LUHMES (cell line): ENCODE measurements around a stretch of chr13.

DNA sequence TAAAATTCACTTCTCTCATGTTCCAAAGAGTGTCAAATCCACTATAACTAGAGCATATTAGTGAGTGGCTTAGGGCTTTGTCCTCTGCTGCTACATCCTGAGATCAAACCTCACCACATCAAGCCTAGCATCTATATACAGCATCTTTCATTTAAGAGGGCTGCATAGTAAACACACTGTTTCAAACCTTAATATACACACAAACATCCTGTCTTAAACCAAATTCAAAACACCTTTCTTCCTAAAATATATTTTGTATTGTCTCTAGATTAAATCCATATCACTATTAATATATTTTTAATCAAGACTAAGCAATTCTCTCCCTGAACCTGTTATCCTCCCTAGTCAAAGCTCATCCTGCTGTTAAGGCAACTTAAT is 38.6 kb downstream of the ELF1 start:
- PRO-cap: no peak

DNA sequence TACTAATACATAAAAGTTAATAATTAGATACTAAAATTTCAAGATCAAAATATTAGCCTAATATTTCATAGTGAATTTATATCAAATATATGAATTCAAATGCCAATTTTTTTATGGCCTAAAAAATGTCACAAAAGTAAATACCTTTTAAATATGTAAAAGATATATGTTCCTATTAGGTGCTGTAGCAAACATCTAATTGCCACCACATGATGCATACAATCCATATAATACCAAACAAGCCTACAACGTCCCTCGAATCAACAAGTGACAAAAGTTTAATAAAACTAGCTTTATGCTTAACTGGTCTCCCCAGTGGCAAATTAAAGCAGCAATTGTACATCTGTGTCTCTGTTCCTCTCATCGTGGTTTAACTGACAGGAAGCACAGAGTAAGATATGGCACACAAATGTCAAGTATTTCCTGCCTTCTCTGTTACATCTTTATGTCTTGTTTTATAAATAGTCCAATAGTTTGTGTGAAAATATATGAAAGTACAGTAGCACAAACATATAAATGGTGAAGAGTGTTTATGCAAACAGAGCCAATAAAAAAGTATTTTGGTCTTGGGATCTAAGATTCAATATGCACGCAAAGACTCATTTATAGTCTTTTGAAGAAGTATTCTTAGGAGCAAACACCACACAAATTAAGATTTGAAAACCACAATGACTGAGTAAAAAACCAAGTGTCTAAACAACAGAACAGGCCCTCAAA is 14.3 kb downstream of the ELF1 start:
- PRO-cap: no peak

- PRO-cap: no peak
Observed at GRCh38 chr13:41018196-41018668, 884 bp downstream of the ELF1 start.

- PRO-cap: no peak
Observed at GRCh38 chr13:41019596-41019967, 466 bp upstream of the ELF1 start.

DNA sequence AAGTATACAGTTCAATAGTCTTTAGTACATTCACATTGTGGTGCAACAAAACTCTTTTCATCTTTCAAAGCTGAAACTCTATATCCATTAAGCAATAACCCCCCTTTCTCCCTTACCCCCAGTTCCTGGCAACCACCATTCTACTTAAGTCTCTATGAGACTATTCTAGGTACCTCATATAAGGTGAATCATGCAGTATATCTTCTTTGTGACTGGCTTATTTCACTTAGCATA is 11.3 kb upstream of the WBP4 start:
- PRO-cap: no peak

DNA sequence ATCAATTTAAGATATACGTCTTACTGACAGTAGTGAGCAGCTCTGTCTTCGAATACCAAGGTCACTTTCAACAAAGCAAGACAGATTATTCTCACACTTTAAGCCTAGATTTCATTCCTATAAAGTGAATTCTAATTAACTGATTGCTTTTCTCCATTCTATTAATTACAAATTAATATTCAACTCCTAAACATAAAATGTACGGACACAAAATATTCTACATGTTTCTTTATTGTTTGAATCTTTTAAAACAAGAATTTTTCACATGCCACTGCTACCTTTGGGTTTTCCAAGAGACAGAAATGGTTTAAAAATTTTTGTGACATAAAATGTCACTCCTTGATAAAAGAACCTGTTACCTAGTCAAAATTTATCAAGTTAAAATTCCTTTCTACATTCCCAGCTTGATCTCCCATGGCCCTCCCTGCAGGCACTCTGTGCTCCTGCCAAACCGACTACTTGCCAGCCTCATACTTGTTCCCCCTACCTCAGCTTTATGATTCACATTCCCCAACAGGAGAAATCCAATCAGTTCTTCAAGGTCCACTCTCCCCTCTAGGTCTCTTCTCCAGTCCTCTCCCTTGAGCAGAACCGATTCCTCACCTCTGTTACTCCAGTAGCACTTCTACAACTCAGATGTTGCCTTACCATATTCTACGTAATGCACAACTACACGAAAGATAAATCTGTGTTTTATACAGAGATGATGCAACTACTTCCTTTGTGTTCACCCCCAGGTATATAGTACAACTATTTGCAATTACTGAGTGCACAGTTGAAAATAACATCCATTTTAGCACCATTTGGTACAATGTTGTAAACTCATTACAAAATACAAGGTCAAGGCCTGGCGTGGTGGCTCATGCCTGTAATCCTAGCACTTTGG is 3.2 kb upstream of the WBP4 start:
- PRO-cap: no peak

DNA sequence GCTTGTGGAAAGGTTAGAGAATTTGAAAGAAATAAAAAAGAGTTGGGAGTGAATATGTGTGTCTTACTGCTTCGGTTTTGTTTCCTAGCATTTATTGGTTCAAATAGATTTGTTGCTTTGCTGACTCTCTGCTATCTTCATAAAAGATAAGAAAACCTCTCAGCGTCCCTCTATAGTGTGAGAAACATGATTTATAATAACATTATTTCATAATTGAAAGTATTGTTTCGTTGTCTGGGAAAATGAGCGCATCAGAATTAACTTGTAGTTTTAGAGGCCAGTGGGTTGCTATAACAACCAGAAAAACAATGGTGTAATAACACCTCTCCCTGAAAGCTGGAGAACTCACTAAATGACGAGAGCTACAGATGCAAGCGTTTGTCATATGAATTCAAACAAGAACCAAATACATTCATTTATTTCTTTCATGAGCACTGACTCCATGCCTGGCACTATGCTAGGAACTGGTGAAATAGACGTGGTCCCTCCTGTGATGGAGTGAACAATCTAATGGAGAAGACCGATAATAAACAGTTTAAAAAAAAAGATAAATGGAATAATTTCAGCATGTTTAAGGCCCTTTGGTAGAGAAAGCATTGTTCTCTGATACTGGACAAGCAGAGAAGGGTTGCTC is 16.4 kb downstream of the KBTBD7 start:
- PRO-cap: no peak

DNA sequence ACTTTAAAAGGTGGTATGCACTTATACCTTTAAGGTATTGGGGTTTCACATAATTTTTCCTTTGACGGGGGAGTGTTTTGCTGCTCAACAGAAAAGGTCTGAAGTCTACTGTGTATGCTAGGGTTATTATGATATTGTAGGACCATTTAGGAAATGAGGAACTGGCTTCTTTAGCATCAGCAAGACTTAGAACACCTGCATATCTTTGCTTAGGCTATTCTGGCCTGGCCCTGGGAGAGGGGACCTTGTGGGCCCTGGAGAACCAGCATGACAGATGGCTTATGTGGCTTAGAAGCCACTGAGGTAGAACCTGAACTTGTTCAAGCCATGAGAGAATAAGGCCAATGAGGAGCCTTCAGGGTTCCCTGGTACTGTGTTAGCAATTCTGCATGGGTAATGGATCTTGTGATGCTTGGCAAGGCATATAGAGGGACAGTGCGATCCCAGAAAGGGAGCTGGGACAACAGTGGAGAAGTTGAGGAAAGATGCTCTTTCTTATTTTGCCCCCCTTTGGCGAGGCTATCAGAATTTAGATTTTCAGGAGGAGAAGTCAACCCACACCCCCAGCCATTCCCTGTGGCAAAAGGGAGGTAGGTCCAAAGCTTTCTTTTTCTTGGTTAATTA is 4.3 kb downstream of the RGCC start:
- PRO-cap: no peak

DNA sequence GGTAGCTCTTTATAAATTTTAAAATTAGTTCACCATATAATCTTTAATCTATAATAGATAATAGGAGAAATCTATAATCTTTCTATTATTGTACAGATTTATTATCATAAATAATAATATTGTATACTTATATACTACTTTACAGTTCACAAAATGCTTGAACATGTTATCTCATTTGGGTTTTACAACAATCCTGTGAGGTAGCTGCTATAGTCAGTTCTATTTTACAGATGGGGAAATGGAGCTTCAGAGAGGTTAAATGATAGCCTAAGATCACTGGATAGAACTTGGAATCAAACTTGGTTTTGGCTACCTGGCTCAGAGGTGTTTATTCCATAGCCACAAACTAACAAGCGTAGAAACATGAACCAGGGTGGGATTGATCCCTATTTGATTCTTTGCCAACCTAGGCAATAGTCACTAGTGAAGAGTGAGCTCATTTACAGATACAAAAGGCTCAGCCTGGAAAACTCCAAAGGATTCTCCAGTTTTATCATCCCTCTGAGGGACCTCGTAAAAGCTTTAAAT is 192.8 kb downstream of the RGCC start:
- PRO-cap: no peak

DNA sequence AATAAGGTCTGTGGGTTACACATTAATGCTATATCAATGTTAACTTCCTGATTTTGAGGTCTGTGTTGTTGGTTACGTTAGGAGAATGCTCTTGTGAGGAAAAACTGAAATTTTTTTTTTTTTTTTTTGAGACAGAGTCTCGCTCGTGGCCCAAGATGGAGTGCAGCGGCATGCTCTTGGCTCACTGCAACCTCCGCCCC is 197.5 kb downstream of the RGCC start:
- PRO-cap: no peak

GRCh38 chr13:42294942-42295198 is 22.9 kb downstream of the AKAP11 start:
- PRO-cap: no peak

DNA sequence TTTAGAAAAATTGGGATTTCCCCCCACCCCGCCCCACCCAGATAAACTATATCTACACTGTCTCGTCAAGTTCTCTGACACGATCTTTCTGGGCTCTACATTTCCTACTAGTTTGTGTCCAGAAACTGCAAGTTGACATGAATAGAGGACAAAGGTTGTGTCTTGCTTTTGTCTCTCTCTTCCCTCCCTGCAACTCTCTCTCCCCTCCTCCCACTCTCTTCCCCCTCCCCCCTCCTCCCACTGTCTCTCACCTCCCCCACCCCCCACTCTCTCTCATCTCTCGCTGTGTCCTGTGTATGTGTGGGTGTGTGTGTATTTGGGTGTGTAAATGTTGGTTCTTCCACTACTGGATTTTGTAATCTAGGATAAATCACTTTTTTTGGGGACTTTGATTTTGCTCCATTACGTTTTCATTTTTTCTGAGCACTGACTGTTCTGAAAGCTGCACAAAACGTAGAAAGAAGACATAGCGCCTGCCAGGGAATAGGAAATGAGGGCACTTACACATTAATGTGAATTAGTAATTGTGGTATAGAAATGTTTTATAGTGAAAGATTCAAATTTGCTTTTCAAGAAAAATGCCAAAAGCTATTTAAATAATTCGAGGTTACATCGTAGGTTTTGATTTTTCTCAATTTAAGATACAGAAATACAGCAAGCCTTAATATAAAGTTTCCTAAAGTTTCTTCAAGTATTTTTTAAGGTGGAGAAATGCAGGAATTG is 48.5 kb downstream of the AKAP11 start:
- PRO-cap: no peak

GRCh38 chr13:42354951-42355504 is 83.1 kb downstream of the AKAP11 start:
- PRO-cap: no peak

- PRO-cap: no peak
Observed at GRCh38 chr13:42396252-42396994, 124.5 kb downstream of the AKAP11 start.

DNA sequence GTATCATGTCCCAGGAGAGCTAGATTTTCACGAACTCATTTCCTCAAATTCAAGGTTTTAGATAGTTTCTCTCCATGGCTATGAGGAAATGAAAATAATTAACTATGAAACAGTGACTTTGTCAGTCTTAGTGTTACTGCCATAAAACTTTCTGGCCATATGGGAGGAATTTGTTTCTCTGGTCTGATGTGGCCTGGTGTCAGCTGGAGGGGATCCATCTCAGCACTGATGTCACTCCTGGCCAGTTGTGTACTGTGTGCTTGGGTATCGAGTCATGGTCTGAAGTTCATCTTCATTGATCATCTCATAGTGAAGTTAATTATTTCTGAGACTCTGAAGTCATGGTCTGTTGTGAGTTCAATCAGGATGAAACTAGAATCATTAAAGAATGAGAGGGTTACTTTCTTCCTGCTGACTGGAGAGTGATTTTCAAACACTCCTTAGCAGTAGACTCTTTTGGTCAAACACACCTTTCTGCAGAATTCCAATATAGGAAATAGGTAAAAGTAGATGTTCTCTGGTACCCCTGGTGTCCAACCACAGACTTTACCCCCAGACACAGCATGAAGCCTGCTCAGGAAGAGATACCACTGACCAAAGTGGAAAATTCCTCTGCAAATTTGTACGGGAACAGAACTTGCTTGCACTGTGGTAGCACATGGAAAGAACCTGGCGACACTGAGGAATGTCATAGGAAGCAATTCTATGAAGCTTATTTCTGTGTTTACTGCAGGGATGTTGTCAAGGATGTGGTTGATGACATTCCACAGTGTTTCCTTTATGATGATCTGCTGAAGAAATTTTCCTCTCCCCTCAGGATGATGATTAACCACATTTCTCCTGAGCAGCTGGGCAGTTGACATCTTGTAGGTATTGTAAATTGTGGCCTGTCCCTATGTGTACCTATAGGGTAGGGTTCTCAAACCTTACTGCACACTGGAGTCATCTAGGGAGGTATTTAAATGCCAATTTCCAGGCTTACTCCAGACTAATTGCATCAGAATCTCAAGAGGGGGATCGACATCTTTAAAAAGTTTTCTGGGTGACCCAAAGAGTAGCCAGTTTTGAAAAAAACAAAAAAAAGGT is 49.0 kb upstream of the TNFSF11 start:
- PRO-cap: no peak

- PRO-cap: no peak
Observed at GRCh38 chr13:42552898-42553417, 21.0 kb upstream of the TNFSF11 start.

- PRO-cap: no peak
Observed at GRCh38 chr13:42872509-42873070, 91.2 kb downstream of the FAM216B start.

DNA sequence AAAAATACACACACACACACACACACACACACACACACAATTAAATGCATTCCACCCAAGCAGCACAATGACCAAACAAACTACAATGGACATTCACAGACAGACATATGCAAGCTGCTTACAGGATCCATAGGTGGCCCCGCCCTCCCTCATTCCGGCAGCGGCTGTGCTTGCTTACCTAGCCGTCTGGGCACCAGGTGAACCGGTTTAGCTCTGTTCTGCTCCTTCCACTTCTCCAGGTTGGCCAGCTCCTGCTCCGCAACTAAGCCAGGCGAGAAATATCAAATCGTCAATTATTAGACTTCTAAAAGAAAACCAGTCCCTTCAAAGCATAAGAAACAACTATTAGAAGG is 23.1 kb downstream of the EPSTI1 start:
- PRO-cap: no peak

DNA sequence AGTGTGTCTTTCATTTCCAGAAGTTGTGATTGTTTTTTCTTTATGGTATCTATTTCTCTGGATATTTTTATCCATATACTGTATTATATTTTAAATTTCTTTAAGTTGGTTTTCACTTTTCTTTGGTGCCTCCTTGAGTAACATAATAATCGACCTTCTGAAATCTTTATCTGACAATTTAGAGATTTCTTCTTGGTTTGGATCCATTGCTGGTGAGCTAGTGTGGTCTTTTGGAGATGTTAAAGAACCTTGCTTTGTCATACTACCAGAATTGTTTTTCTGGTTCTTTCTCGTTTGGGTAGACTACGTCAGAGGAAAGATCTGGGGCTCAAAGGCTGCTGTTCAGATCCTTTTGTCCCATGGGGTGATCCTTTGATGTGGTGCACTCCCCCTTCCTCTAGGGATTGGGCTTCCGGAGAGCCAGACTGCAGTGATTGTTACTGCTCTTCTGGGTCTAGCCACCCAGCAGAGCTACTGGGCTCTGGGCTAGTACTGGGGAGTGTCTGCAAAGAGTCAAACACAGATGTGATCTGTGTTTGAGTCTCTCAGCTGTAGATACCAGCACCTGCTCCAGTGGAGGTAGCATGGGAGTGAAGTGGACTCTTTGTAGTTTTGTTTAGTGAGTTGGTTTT is 34.2 kb downstream of the DNAJC15 start:
- PRO-cap: no peak

GRCh38 chr13:43095355-43096079 is 72.1 kb downstream of the DNAJC15 start:
- PRO-cap: no peak